SJSA1 (cell line): Measurements from ENCODE around the gene SIX3.

DNA sequence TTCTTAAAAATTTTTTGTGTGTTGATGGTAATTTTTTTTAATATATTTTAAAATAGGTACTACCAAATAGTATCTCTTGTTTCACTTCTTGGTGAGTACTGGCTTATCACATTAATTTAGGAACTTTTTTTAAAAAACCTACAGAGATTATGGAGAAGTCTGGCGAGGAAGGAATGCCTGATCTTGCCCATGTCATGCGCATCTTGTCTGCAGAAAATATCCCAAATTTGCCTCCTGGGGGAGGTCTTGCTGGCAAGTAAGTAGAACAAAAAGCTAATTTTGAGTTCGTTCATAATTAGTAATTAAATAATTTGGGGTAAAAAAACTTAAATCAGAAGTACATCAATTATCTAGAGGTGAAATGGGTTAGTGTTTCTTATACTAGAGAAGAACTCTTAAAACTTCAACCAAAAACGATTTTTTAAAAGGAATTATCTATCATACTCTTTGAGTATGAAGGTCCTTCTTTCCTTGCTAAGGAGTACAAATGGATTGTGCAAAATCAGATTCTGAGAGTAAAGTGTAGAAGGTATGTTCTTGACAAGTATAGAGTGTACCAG is 49.2 kb downstream of the PPM1B start:
- RAMPAGE, long total RNA = no peak

DNA sequence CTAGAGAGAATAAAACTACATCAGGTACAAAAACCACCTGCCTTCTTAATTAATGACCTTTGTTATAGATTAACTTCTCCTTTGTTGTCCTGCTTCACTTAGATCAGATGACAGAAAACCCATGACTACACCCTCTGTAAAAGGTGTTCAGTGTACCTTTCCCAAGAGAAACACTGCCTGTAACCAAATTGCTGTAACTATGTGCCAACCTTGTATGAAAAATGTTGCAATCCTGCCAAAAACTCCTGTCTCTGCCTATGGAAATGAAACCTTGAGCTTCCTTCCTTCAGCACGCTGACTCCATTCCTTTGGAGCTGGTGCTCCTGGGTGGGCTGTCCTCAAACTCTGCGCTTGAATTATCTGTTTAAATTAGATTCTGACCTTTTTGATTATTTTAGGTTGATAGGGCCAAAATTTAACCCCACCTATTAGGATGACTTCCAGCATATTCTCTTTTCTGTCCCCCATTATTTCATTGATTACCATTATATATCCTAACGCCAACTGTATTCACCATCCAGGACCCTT is 29.6 kb upstream of the SLC3A1 start:
- RAMPAGE, long total RNA = no peak

DNA sequence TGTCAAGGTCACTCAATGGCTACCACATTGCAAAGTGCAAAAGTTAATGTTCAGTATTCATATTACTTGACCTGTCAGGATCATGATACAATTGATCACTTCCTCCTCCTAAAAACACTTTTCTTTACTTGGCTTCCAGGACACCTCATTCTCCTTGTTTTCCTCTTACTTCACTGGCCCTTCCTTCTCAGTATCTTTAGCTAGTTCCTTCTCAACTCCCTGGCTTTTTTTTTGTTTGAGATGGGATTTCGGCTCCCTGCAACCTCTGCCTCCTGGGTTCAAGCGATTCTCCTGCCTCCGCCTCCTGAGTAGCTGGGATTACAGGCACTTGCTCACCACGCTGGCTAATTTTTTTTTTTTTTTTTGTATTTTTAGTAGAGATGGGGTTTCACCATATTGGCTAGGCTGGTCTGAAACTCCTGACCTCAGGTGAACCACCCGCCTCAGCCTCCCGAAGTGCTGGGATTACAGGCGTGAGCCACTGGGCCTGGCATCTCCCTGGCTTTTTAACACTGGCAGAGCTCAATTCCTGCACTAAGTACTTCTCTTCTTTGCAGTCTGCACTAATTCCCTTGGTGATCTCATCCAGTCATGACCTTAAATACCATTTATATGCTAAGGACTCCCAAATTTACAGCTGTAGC is 10.4 kb downstream of the PREPL start:
- RAMPAGE, long total RNA = no peak

DNA sequence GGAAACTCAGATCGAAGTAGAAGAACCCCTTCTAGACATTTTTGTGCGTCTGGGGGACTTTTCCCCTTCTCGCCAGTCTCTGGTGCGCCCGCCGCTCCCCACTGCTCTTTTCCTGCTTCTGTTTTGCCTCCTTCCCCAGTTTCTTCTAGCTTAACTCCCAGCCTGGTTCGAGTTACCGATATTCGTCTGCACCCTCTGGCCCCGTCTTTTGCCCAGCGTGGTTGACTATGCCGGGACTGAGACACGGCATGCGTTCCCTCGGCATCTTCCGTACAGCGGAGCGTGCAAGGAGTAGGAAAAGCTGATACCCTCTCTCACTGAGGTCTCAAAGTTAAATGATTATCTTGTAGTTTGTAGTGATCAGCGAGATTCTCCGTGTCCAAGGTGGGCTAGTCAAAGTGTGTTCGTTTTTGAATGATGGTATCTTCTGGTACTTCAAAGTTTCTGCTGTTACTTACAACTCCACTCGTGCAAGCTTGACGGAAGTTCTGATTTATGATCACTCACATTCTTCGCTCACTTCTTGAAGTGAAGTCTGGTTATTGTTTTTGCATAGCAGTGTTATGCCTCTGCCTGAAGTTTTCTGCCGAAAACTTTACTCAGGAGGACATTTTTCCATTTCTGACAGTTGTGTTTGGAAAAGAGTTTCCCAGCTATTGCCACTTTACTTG is 760 bp downstream of the CAMKMT start:
- RAMPAGE, long total RNA = no peak

GRCh38 chr2:44399514-44399934 is 37.8 kb downstream of the CAMKMT start:
- RAMPAGE, long total RNA = no peak

DNA sequence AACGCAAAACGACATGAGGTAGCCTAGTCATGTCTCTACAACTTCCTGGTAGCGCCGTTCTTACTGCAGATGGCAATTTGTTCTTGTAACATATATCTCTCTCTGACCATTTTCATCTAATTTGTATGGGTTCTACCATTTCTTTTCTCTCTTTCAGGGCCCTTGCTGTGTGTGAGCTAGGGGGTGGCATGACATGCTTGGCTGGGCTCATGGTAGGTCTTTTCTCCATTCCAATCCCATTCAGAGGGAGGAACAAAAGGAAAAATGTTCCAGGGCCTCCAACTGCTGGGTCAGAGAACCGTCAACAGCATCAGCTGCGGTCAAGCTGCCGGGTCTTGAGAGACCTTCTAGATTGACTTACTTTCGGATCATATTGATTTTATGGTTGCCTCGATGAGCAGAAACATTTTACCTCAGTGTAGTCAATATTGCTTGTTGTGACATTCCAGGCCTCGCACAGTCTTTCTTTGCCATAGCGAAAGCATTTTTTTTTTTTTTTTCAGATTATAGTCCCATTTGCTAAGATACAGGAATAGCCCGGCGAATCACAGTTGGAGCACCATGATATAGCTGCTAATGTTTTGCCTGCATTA is 235.3 kb upstream of the SIX3 start:
- RAMPAGE, long total RNA = no peak

DNA sequence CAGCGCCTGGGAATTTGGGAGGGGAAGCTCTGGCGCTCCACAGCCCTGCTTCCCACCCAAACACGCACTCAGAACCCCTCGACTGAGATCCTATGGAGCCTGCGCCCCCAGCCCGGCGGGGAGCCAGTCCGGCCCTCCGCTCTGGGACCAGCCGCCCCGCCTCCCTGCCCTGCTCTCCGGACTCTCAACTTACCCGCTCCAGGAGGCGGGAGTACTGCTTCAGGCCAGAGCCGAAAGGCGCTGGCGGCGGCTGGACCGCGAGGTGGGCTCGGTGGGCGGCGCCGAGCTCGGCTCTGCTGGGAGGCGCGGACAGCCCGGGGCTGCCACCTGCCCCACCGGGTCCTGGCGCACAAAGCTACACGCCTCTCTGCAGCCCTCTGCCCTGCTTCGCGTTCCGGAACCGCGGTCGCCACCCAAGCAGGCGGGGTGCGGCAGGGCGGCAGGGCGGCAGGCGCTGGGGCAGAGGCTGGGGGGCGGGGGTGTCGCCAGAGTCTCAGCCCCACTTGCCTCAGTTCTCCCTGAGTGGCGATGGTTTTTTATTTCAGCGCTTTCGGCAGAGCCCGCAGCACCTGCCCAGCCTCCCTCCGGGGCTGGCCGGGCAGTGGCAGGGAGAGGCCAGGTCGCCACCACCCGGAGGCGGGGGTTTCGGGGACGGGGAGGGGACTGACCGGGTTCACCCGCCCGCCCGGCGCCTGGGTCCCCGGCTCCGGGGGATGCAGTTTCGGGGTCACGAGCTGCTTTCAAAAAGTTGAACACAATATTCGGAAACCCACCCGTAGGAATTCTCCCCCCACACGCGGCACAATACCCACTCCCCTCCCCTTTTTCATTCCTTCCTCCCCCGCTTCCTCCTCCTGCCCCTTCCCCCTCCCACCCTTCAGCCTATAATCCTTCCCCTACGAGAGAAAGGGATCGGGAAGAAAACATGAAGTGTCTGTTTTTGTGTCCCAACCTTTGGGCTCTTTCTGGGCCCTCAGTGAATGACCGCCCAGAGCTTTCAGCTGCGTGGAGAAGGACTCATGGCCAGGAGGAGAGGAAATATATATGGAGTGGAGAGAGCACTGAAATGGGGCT is 2.5 kb upstream of the SIX3 start:
- RAMPAGE, long total RNA = no peak

- RAMPAGE, long total RNA = no peak
These were observed at the start of gene SIX3 for GRCh38 chr2:44941678-44942444. Gene SIX3 (plus strand): TSS chr2:44941702.

DNA sequence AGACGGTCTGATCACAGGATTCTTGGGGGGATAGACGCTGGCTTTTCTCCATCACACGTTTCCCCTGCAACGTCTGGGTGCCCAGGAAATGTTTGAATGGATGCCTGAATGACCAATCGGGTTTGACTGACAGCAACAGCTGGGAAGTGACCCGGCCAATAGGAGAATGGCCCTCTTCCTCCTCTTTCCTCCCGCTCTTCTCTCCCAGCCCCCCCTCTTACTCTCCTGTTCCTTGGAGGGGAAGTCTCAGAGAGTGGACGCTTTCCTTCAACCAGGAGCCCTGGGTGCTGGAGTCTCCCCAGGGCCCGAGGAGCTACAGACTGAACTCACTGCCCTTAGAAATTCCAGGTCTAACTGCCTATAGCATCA is 5.2 kb upstream of the SIX2 start:
- RAMPAGE, long total RNA = no peak

GRCh38 chr2:45692235-45692713 is 40.8 kb downstream of the PRKCE start:
- RAMPAGE, long total RNA = no peak

DNA sequence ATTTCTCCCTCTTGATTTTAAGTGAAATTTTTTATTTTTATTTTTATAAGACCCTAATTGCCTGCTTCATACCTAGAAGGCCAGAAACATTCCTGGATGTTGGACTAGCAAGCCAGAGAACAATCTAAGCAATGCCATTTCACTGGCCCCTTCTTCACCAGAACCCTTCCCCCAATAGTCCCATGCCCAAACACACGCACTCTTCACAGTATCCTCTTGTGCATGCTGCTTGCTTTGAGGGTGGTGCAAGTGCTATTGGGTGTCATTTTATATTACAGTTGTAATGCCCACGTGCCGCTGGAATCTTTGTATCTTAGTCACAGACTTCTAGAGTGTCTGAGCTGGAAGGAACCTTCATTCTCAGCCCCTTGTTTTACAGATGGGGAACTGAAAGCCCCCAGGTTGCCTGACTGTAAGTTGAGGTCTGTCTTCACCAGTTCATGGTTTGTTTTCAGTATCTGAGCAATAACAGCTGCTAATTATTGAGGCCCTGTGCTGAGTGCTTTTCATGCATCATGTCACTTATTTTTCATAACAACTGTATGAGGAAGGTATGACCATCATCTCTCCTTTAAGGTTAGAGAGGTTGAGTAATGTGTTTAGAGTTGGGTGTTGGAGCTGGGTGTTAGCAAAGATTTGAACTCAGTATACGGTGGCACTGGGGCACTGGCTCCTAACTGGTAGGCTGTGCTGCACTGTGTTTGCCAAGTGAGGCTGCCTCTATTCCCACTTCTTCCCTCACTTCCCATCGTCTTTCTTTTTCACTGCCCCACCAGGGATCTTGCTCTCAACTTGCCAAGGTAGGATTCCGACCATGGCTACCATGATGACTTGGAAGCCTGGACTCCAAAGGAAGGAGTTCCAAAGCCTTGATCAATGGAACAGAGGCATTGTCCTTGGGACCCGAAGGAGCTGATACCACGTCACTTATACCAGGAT is 77.1 kb downstream of the PRKCE start:
- RAMPAGE, long total RNA = no peak

DNA sequence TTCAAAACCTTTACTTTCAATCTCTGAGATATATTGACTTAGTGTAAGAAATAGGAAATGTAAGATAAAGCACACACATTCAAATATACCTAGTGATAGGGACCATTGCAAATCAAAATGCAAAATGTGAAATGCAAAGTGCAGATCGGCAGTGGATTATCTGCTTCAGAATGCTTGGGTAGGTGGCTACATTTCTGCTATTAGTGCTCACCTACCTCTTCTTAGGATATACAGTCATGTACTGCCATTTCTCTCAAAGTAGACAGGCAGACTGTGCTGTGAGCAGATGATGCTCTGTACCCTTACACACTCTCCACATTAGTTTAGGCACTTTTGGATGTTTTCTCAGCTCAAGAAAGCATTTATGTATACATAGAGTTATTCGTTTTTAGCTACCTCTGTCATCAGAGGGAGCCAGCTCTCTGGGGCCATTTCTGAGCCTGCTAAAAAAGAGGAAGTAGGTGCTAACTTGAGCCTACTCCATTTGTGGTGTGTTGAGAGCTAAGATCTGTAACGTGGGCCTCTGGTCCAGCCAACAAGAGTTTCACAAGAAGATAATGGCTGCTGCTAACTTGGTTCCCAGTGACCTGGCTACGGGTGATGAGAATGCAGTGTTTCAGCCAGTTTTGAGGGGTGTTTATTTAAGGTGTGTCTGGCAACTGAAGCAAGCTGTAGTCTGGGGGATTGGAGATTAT is 182.3 kb downstream of the PRKCE start:
- RAMPAGE, long total RNA = no peak

DNA sequence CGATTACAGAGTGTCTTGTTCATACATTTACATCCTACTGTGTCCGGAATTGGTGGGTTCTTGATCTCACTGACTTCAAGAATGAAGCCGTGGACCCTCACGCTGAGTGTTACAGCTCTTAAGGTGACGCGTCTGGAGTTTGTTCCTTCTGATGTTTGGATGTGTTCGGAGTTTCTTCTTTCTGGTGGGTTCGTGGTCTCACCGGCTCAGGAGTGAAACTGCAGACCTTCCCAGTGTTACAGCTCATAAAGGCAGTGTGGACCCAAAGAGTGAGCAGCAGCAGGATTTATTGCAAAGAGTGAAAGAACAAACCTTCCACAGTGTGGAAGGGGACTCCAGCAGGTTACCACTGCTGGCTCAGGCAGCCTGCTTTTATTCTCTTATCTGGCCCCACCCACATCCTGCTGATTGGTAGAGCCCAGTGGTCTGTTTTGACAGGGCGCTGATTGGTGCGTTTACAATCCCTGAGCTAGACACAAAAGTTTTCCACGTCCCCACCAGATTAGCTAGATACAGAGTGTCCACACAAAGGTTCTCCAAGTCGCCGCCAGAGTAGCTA is 265.3 kb downstream of the PRKCE start:
- RAMPAGE, long total RNA = no peak

DNA sequence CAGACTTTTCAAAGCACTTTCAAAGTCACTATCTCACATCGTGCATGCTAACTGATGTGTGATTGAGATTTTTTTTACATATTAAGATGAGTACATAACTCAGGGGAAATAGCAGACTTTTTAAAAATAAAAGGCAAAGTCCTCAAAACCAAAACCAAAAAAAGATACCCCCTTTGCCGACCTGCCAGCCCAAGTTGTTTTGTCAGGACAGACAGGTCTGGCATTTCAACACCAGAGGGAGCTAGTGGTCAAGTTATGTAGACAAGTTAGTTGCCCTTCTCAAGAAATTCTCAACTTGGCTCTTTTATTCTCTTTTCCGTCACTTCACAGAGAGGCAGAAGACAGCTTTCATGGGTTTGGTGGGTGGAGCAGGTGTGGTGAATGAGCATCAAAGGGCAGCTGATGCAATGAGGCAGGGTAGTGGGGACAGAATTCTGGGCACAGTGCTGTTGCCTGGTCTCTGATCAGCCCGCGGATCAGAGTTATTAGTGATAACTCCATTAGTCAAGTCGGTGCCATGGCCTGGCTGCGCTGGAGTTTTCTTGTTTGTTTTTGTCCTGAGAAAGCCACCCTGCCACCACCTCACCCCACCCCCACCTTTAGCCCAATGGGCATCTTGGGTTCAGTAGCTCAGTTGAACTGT is 303.7 kb upstream of the EPAS1 start:
- RAMPAGE, long total RNA = no peak

DNA sequence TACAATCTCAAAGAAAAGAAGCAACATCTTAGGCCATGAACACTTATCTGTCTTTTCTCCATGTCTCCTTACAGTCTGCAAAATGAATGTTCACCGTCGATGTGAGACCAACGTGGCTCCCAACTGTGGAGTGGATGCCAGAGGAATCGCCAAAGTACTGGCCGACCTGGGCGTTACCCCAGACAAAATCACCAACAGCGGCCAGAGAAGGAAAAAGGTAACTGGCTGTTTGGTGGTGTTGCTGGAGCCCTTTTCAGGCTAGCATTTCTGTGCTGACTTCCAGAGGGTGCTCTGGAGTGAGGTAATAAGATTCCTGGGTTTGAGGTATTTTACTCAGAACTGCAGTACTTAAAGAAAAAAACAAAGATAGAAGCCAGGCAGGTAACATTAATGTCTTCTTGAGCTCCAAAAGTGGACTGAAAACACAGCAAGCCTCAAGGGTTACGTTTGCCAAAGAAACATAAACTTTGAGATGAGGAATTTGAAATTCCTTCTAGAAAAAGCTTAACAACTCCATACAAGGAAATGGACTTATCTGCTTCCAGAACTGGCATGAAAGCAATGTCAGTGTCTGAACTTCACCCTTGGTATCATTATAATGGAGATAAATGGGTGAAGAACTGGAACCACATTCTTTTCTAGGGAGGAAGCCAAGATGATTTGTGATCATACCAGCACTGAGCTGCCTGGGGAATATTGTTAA is 295.7 kb upstream of the EPAS1 start:
- RAMPAGE, long total RNA = no peak

GRCh38 chr2:46119436-46119910 is 177.7 kb upstream of the EPAS1 start:
- RAMPAGE, long total RNA = no peak

DNA sequence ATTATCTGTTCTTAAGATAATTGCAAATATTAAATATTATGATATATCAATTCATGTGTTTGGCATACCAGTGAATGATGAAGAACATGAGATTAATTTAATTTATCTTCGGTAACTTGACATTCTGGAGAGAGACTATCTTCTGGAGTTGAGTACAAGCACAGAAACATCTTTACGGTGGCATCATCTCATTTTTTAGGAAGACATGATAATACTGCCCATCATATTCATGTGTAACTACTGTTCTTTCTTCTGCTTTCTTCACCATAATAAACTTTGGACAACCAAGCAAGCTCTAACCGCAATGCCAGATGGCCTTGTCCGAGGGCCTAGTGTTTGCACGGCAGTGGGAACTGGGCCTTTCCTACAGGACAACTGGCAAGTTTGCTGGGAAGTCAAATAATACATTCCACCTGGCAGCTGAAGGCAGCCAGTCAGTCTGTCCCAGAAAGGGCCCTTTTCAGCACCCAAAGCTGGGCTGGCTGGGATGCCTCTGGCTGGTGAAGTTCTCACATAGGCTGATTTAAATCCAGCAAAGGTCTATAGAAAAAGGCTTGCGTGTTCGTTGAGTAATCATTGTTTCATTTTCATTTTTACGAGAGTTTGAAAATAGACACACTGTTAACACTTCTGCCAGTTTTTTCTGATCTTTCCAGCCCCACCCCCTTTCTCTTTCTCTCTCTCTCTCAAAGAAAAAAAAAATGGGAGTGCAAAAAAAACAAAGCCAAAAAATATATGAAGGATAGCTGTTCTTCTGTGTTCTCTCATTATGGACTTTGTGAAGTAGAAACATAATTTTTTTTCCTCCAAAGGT is 110.1 kb upstream of the EPAS1 start:
- RAMPAGE, long total RNA = no peak

- RAMPAGE, long total RNA = no peak
These were observed 67.1 kb upstream of the EPAS1 start for GRCh38 chr2:46230112-46230448.

DNA sequence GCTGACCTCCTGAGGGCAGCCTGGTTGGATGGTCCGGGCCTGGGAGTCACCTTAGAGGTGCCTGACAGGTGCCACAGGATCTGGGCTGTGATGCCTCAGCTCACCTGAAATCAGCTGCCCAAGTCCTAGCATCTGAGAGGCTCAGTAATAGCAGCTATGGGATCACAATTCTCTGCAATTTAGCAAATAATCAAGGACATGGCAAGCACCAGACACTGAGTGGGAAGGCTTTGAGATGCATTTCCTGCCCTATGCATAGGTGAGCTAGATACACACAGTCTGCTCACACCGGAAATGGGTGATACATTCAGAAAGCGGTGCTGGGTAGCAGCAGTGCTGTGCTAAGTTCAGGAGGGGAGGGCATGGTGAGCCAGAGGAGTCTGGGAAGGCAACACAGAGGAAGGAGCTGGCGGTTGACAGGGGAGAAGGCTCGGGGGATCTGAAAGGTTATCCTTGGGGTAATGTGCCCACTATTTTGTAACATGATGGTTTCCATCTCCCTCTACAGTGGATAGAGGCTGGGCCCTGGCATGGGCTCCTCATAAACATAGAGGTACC is 57.5 kb upstream of the EPAS1 start:
- RAMPAGE, long total RNA = no peak

- RAMPAGE, long total RNA = no peak
These were observed 7.5 kb downstream of the EPAS1 start for GRCh38 chr2:46304612-46305136.